ENCODE measurements around the gene FOXP1.

DNA sequence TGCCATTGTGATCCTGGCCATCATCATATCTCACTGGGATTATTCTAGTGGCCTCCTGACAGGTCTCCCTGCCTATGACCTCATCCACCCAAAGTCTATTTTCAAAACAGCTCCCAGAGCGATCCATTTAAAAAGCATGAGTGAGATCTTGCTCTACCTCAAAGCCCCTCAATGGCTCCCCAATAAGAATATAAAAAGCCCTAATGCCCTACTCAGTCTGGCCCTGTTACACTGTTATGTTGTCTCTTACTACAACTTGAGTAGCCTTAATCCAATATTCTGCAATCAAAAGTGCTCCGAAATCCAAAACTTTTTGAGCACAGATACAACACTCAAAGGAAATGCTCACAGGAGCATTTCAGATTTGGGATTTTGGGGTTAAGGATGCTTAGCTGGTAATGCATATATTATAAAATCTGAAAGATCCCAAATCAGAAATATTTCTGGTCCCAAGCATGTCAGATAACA lies 293.1 kb downstream of the FOXP1 start:
- RRBS, result no CpG with 5 or more reads among the region's 2 CpGs

- RRBS, result no CpG with 5 or more reads among the region's 6 CpGs
Measured at GRCh38 chr3:71321053-71321493, 262.5 kb downstream of the FOXP1 start.

DNA sequence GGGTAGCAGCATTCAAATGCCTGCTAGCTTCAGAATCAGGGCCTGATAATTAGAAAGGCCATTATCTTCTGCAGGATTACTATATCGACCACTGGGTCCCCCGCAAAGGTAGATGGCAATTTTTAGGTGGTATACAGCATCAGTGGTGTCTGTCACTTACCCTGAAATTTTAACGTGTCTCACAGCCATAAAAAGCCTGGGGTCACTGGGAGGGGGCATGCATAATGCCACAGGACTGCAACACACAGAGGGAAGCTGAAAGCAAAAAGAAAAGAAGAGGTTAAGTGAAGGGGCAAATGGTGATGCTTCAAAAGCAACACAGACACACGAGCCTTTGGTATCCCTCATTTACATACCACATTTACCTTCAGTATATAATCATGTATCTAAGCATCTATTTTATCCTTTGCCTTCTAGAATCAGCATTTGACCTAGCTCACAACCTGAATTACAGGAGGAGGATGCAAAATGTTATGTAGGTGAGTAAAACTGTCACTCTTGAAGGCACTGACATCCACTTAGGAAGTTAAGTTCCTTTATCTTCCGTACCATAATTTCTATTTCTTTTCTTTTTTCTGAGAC lies 224.4 kb downstream of the FOXP1 start:
- RRBS, result no CpG with 5 or more reads among the region's 5 CpGs

DNA sequence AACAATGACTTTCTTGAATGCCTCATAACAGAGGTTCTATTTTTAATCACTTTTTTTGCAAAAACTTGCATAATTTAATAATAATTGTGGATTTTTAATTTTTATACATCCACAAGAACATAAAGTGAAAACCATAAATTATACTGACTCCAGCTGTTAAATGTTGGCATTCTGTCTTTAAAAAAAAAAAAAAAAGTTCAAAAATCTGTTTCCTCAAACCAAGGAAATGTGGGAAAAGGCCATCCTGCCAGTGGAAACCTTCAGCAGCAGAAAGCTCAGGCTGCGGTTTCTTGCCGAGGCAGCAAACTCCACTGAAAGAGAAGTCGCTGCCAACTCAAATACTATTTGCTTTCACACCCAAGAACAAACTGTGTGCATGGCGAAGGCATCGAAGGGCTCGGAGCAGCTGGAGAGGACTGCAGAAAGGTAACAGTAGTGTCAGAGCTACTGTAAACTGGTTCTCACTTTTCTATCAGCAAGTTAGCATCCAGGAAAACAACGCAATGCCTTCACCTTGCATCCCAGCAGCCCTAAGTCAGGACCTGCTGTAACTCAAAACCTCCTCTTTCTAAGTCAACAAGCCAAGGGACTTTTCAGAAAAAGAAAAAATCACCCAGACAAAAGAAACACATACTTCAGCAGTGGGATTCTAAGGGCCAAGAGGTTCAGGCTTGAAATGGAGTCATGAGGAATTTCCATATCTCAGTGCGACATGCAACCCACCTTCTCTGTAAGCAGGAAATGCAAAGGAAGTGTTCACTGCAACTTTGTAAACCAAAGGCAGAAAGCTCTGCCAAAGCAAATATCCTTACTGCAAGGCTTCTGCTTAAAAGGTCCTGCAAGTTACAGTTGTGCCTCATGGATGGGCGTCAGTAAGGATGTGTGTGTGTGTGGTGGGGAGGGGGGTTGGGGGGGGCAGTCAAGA lies 193.6 kb downstream of the FOXP1 start:
- RRBS, result no CpG with 5 or more reads among the region's 9 CpGs

GRCh38 chr3:71580460-71581257 lies 2.9 kb downstream of the FOXP1 start:
- RRBS, result no CpG with 5 or more reads among the region's 7 CpGs

DNA sequence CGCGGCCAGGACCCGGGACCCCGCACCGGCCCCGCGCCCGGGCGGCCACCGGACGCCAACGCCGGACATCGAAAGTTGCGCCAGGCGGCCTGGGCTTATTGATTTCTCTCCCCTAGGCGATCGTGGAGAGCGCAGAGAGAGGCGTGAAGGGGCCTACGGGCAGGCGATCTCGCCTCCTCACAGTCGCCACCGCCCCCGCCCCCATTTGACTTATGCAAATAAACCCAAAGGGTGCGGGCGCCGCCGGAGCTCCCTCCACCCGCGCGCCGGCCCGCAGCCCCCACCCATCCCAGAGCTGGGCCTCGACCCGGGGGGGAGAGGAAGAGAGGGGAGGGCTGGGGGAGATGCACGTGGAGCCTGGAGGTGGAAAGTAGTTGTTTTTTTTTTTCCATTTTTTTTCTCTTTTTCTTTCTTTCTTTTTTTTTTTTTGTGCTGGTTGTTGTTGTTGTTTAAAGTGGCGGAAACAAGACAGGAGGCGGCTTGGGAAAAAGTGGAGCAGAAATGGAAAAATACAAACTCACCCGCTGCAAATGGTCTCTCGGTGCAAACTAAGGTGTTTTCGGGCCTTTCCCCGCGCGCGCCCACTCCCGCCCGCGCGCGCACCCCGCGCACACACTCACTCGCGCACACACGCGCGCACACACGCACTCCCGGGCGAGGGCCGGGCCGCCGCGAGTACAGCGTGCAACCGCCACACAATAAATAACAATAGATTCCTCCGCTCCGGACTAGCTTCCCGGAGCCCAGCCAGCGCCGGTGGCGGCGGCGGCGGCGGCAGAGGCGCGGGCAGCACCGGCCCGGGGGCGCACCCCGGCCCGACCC lies at the start of gene FOXP1:
Gene FOXP1, minus strand, starts transcription at position 679 of the 822 bp plus-strand sequence.
- RRBS, result 2% methylated on average over 23 of the region's 85 CpGs

GRCh38 chr3:71615077-71615392 lies 31.5 kb upstream of the FOXP1 start:
- RRBS, result no CpG with 5 or more reads among the region's 5 CpGs

DNA sequence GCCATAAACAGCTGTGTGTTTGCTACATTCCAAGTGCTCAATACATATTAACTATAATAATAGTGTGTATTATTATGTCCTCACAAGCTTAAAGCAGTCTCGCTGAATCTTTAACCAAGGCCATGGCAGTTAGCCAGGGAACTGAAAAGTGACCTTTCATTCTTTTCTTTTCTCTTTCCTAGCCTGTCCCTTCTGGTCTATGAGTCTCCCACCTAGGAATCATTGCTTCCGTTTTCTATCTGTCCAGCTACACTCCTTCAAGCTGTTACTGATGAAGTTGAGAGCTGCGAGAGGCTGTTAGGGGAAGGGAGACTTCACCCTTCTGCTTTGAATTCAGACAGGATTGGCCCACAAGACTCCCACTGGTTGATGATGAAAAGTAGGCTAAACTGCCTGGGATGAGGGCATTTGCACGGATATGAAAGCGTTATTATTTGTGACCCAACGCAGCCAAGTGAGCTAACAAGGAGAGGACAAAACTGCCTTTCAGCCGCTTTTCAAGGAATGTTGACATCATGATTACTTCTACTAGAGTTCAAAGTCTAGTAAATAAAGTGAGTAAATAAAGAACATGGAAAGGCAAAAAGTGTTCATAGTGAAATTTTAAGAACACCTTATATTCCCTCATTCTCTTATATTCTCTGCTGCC lies 30.2 kb downstream of the EIF4E3 start:
- RRBS, result no CpG with 5 or more reads among the region's 7 CpGs

- RRBS, result no CpG with 5 or more reads among the region's 3 CpGs
Measured at GRCh38 chr3:71728872-71729337, 3.7 kb upstream of the EIF4E3 start.

DNA sequence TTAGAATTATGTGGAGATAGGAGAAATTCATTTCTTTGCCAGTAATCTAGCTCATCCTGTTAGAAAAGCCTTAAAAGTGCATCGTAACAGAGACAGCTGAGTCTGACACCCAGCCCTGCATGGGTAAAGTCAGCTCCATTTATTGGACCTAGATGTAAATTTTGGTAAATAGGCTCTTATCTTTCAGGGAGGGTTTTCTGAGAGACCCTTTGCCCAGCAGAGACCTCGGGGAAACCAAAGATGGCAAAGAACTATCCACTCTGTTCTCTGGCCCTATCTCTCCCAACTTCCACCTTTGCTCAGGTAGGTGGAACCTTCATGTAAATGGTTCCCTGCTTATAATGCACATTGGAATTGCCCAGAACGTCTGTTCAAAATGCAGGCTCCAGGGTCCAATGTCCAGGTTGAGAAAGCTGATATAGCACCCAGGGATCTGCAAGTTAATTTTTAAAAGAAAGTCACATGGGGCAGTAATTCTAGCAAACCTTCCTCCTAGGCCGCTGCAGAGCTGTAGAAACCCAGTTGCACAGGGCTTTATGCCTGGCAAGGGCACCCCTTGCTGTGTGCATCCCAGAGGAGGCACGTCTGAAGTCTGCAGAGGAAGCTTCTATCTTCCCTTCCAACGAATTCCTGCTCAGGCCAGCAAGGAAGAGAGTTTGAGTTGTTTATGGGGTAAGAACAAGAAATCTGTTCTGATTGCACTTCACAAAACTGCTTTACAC lies 366.0 kb upstream of the PROK2 start:
- RRBS, result no CpG with 5 or more reads among the region's 6 CpGs

DNA sequence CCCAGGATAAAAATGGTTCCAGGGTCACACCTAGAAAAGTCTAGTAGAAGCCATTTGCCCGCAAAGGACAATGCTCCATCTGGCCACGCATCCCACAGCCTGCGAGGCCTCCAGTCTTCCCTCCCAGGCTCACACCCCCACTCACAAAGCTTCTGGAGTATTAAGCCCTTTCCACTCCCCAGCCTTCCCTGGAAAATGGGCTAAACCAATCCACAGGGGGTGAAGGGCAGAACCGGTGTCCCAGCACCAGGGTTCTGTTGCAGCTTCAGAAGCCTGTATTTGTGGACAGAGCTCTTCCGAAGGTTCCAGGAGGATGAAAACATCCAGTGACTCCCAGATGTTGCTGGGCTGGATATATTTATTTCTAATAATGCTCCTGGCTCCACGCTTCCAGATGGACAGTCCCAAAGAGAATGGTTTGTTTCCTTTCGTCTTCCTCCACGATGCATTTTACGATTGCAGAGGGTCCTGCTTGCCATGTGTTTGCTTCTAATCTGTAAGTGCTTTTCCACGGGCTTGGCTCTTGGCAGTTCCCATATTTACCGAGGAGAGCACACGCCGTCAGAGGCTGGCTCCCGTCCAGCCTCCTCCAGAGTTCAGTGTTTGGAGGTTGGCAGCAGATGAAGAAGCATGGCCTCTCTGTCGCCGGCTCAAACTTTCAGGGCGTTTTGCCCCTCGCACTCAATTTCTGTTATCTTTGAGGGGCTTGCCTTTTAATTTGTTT lies 367.7 kb upstream of the PROK2 start:
- RRBS, result 12% methylated on average over 3 of the region's 18 CpGs

DNA sequence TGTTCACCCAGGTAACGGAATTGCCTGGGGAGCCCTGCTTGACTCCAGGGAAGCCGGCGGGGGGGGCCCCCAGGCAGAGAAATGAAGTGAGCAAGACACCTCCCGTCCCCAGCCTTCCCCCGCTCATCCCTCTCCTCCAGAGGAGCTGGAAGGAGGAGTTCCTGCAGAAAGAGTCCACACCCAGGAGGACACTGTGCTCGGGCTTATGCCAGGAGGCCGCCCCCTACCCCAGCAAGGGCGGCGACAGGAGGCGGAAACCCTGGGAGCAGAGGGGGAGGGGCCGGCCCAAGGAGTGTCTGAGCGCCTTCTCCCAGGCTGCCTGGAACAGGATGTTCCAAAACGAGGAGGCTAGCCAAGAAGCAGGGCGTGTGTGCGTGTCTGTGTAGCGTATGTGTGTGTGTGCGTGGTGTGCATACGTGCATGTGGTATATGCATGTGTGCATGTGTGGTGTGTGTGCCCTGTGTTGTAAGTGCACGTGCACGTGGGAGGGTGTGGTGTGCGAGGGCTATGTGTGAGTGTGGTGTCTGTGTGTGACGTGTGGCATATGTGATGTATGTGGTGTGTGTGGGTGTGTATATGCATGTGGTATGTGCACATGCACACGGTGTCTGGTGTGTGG lies 511.3 kb downstream of the SHQ1 start:
- RRBS, result no CpG with 5 or more reads among the region's 23 CpGs

DNA sequence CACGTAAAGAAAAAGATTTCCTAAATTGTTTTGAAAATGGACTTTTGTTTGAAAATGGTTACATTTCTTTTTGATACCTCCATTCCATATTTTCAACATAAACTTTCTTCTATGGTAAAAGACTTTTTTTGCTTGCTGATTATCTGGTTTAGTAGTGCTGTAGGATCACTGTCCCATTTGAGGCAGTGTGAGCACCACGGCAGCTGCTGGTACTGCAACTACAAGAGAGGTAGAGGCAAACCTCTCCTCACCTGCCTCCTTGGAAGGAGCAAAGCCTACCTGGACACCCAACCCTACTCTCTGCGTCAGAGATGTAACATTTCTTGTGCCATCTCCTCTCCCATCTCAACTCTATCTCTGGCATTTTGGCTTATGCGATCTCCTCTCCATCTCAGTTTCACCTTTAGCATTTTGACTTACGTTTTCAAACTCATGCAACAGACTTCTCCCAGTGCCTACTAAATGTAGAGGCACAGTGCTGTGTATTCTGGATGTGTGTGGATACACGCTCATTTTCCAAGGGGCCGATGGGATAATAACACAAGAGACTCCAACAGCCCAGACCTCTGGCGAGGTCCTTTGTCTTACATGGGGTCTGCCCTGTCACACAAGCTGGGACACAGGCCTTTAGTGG lies 460.0 kb downstream of the SHQ1 start:
- RRBS, result no CpG with 5 or more reads among the region's 8 CpGs

DNA sequence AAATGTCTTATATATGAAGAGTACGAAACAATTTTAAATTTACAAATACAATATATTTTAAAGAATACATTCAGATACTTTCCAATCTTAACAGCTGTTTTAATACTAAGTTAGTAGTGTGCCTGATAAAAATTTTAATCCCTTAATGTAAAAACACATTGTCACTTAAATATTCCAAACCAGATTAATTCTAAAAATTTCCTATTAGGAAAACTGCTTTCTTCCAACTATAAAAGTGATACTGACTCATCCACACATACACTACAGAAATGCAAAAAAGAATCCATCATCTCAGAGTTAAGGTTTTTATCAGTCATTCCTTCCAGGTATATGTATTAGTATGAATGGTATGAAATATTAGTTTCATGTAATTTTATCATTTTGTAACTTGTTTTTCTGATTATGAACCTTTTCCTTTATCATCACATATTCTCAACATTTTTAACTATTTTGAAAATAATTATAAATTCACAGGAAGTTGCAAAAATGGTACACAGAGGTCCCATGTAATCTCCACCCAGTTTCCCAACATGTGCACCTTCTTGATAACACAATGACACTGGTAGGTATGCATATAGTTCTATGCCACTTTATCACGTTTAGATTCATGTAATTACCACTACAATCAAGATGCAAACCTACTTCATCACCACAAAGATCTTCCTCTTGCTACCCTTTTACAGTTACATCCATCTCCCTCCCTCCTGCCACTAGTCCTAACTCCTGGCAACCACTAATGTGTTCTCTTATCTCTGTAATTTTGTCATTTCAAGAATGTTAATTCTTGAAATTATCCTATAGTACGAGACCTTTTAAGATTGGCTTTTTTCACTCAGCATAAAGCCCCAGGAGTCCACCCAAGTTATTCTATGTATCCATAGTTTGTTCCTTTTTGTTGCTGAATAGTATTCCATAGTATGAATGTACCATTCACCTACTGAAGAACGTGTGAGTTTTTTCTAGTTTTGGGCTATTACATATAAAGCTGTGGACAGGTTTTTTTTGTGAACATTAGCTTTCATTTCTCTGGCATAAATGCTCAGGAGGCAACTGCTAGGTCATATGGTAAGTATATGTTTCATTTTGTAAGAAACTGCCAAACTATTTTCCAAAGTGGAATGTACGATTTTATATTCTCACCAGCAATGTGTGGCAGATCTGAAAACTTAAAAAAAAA lies 413.9 kb downstream of the SHQ1 start:
- RRBS, result no CpG with 5 or more reads among the region's 5 CpGs

DNA sequence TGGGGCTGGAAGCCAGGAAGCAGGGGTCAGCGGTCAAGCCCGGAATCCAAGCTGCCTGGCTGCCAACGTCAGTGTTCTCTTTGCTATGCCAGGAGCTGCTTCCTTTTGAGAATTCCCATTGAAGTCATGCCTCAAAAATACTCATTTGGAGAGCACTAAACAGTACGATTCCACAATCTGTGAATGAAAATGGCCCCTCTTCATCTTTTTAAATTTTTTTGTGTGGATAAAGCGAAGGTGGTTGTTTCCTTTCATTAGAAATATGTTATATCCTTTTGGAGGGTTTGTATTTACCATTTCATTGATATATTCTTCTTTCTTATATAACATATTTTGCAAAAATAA lies 386.3 kb downstream of the SHQ1 start:
- RRBS, result no CpG with 5 or more reads among the region's 5 CpGs

DNA sequence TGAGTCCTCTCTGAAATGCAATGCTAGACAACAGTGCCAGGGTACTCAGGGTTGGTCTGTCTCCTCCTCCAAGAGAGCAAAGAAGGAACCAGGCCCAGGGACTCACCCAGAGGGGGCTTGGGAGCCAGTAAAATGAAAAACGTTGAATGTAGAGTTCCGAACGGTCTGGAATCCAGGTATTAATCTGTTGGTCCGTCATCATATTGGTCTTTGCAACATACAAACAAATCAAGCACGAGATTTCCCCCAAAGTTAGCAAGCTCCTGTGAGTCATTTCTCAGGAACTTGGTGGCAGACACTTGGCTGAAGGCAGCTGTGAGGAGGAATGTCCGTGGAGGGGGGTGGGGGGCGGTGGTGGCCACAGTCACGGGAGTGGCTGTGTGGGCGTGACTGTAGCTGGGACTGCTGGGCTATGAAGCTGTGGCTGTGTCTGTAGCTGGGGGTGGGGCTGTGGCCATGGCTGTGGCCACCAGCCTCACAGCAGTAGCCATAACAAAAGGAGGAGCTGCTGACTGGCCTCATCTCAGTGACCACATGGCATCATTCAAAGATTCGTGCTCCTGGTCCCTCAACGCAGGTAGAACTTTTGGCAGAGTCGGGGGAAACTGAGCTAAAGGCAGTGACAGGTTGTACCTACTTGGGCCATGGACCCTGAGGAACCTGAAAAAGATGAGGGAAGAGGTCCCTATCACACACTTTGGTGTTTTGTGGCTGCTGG lies 360.9 kb downstream of the SHQ1 start:
- RRBS, result no CpG with 5 or more reads among the region's 12 CpGs

GRCh38 chr3:72727052-72727548 lies 121.1 kb downstream of the SHQ1 start:
- RRBS, result no CpG with 5 or more reads among the region's 8 CpGs

DNA sequence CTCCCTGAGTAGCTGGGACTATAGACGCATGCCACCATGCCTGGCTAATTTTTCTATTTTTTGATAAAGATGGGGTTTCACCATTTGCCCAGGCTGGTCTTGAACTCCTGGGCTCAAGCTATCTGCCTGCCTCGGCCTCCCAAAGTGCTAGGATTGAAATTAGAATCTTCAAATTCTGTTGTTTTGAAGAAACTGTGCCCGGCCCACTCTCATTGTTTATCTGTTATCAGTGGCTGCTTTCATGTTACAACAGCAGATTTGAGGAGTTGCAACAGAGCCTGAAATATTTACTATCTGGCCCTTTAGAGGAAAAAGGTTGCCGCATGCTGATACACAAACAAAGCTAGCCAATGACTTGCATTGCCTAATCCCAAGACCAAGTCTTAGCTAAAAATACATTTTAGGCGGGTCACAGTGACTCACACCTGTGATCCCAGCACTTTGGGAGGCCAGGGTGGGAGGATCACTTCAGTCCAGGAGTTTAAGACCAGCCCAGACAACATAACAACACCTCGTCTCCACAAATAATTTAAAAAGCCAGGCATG lies 43.1 kb upstream of the PPP4R2 start:
- RRBS, result no CpG with 5 or more reads among the region's 6 CpGs

- RRBS, result no CpG with 5 or more reads among the region's 4 CpGs
Measured at GRCh38 chr3:73618384-73618987, 6.3 kb downstream of the PDZRN3 start.

GRCh38 chr3:73719893-73720292 lies 95.2 kb upstream of the PDZRN3 start:
- RRBS, result no CpG with 5 or more reads among the region's 4 CpGs